ENCODE results near the gene SNRPB2.

DNA sequence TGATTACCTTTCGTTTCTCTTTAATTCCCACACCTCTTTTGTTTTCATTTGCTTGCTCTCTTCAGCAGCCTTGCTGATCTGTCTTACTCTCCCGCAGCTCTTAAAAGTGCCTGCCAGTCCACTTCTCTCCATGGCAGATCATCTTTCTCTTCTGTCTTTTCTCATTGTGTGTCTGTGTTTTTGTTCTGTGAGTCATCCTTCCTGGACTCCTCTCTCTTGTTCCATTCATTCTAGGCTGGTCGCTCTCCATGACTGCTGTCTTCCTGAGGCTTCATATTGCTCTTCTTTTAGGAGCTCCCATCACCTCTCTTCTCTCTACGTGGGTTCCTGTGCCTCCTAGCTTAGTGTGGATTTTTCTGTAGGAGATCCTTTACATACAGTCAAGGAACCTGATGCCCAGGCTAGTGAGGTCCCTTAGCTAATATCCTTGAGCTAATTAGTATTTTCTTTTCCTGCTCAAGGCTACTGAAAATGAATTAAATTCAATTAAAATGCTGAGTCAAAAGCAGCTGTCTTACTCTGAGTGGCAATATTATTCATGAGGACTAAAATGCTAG is 86.1 kb downstream of the SLX4IP start:
- RRBS: no CpG with 5 or more reads among the region's 4 CpGs

GRCh38 chr20:10643395-10643900 is 30.4 kb downstream of the JAG1 start:
- RRBS: no CpG with 5 or more reads among the region's 9 CpGs

DNA sequence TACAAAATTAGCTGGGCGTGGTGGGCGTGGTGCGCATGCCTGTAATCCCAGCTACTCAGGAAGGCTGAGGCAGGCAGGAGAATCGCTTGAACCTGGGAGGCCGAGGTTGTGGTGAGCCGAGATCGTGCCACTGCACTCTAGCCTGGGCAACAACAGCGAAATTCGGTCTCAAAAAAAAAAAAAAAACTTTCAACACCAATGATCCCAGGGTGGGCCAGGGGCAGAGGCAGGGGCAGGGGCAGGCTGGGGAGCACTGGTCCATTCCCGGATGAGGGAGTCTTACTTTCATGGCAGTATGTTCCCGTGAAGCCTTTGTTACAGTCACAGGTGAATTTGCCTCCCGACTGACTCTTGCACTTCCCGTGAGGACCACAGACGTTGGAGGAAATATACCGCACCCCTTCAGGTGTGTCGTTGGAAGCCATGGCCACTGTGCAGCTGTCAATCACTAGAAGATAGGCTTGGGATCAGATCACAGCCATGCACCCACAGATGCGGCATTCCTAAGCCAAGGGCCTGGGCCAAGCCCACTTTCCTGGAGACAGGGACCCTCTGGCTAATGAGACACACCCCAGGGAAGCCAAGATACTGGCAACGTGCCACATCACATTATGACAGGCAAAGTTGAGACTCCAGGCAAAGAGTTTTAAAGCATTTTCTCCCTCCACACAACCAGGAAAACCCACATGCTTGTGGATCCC is 27.0 kb downstream of the JAG1 start:
- RRBS: no CpG with 5 or more reads among the region's 18 CpGs

DNA sequence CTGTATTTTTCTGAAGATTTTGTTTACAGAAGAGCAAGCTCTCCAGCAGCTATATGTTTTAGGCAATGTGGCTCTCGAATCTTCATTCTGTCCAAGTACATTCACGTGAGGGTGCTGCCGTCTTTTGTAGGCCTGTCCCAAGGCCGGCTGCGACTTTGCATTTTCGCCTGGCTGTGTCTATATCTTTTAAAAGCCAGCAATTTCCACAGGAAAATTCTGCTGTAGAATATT is 93.2 kb upstream of the JAG1 start:
- RRBS: no CpG with 5 or more reads among the region's 6 CpGs

DNA sequence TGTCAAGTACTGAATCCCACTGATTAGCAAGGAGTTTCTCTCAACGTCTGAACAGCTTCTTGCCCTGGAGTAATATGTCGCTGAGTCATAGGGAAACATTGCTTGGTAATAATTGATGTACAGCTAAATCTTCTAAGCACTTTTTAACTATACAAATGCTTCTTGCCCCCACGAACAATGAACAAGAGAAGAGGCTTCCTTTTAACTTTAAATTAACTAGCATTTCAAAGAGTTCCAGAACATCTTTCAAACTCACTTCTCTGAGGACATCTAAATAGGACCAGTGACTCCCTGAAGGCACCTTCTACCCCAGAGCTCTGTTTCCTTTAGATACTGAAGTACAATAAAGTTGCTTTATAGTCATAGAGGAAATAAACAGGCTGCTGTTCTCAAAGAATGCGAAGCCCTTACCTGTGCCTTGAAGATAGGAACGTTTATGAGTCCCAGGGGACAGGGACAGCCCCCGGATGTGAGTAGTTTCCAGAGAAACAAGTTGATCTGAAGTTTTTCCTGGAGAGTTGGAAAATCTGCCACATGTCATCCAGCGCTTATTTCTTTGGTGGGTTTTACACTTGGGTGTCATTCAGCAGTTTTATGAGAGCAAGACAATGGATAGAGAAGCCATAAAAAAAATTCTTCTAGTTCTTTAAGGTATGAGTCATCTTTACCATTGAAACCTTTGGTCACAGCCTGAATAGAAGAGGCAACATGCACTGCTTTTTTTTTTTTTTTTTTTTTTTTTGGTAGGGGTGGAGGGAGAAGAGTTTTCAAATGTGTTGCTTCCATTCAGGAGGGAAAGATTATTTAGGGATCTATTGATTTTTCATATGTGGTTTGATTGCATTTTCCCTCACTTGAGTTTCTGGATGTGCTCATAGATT is 462.4 kb upstream of the BTBD3 start:
- RRBS: no CpG with 5 or more reads among the region's 7 CpGs

- RRBS: no CpG with 5 or more reads among the region's 6 CpGs
Observed at GRCh38 chr20:11918223-11919030, 734 bp downstream of the BTBD3 start.

GRCh38 chr20:13028760-13028983 is 19.9 kb downstream of the SPTLC3 start:
- RRBS: no CpG with 5 or more reads among the region's 2 CpGs

DNA sequence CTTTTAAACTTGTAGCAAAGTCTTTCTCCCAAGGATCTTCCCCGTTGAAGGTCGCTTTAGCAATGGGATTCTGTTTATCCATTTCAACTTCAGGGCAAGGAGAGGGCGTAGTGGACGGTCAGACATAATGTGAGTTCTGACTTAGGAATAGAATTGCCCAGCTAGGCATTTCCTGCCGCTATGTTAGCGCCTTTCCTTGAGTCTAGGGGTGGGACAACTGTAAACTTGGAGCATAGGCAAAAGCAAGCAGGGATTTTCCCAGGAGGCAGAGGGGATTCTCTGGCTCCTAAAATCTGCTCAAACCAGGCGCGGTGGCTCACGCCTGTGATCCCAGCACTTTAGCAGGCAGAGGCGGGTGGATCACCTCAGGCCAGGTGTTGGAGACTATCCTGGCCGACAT is 1.5 kb downstream of the ISM1 start:
- RRBS: no CpG with 5 or more reads among the region's 11 CpGs

DNA sequence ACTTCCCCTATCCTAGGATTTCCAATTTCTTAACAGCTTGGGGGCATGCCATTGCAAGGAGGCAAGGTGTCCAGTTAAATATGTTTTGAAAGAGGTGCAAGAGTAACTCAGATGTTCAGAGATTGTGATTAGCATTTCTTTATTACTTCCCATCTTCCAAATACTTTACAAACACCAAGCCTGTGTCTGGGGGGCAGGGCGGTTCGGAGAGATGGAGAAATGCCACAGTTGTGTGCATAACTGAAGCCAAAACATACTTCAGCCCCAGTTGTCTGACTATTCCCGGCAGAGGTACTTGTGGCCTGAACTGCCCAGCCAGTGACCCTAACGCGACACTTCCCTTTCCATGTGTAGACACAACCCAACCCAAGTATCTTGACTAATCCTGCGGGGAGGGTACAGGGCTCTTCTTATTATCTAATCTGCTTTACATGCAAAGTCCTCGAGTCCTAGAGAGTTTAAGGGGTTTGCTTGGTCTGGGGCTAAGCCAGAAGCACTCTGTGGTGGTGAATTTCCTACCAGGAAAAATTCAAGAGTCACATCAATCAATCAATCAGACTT is 46.1 kb downstream of the ISM1 start:
- RRBS: no CpG with 5 or more reads among the region's 7 CpGs

DNA sequence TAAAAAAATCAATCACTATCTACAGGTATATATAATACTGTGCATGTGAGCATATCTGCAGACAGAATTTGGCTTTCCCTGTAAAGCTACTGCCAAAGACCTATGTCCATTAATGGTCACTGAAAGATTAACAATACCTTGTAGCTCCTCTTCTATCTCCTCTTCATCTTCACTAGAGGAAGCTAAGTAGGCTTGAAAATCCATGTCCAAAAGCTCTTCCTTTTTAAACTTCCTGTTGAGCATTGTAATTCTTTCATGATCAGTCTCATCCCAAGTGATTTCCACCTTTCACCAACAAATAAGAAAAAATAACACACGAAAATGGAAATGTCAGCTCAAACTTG is 18.1 kb downstream of the ESF1 start:
- RRBS: no CpG with 5 or more reads among the region's 1 CpG

DNA sequence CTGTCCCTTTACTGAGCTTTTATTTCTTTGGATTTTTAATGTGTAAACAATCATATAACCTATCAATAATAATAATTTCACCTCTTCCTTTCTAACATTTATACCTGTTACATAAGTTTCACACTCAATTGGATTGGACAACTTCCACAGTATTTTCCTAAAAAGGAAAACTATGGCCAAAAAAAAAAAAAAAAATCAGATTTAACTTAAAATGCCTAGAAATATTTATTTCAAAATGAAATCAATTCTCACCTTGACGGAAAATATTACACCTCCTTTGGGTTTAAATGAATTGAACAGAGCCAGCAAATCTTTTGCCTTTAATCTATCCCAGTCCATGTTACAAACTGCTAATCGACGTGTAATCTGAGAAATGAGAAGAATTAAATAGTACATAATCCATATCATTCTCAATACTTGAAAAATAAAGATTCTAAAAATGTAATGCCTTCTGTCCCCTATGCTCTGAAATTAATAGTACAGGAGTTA is 9.8 kb downstream of the ESF1 start:
- RRBS: no CpG with 5 or more reads among the region's 3 CpGs

DNA sequence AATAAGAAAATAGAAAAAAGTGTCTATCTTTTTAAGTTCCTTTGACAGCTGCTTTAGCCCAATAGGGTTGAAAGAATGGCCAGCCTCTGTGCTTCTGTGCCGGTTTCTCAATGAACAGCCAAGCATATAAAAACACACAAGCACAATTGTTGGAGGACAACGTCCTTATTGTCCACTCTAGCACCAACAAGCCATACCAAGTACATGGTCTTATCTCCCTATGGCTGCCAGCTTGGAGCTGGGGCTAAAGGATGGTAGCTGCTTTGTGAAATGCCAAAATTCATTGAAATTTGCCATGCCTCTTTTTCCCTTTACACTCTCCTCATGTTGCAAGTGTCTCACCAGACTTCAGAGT is 50.0 kb upstream of the FLRT3 start:
- RRBS: no CpG with 5 or more reads among the region's 2 CpGs

DNA sequence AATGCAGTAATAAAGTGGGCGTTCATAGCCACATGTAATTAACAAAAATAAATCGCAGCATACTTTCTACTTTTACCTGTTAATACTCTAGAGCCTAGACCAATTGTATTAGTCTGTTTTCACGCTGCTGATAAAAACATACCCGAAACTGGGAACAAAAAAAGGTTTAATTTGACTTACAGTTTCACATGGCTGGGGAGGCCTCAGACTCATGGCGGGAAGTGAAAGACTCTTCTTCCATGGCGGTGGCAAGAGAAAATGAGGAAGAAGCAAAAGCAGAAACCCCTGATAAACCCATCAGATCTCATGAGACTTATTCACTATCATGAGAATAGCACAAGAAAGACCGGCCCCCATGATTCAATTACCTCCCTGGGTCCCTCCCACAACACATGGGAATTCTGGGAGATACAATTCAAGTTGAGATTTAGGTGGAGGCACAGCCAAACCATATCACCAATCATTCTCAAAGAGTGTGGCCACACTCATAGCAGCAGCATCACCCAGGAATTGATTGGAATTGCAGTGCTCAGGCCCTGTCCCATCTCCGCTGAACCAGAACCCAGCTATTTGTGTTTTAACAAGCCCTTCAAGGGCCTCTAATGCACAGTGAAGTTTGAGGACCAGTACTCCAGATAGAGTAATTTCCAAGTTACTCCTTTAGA is 650.1 kb downstream of the KIF16B start:
- RRBS: no CpG with 5 or more reads among the region's 8 CpGs

DNA sequence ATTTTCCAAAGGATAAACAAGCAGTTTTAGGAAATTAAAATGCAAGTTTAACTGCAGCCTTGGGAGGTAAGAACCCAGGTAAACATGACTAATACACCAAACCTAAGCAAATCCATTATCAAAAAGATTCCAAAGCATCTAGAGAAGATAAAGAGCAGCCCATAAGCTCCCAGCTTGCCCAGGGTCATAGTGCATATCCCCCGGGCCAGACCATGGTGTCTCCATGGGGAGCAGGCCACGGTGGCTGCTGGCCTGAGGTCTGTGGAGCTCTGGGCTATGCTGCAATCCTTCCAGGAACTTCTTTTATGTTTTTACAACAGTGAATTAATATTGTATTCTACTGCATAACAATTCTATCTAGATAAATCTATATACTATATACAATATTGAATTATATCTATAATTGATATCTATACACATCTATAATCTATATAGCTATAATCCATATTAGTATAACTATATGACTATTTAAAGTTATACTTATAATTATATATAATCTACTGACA is 278.2 kb downstream of the KIF16B start:
- RRBS: no CpG with 5 or more reads among the region's 2 CpGs

DNA sequence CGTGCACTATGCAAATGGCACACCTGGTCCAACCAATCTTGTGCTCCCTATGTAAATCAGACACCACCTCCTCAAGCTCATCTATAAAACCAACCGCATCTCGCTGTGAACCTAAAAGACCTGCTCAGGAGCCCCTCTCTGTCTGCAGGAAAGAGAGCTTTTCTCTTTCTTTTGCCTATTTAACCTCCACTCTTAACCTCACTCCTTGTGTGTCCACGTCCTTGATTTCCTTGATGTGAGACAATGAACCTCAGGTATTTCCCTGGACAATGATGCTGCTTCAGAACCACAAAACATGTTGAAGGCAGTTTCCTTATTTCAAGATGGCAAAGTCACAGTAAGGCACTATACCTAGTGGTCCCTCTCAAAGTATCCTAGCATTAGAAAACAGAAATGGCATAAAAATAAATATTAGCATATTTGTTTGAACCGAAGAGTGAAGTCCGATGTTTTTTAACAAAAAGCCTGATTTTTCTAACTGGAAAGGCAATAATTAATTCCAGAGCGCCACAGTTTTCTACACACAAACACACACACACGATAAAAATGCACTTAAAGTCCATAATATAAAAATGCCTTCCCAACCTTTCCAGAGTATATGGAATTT is 110.1 kb downstream of the KIF16B start:
- RRBS: no CpG with 5 or more reads among the region's 8 CpGs

GRCh38 chr20:16528086-16528505 is 45.2 kb downstream of the KIF16B start:
- RRBS: no CpG with 5 or more reads among the region's 4 CpGs

DNA sequence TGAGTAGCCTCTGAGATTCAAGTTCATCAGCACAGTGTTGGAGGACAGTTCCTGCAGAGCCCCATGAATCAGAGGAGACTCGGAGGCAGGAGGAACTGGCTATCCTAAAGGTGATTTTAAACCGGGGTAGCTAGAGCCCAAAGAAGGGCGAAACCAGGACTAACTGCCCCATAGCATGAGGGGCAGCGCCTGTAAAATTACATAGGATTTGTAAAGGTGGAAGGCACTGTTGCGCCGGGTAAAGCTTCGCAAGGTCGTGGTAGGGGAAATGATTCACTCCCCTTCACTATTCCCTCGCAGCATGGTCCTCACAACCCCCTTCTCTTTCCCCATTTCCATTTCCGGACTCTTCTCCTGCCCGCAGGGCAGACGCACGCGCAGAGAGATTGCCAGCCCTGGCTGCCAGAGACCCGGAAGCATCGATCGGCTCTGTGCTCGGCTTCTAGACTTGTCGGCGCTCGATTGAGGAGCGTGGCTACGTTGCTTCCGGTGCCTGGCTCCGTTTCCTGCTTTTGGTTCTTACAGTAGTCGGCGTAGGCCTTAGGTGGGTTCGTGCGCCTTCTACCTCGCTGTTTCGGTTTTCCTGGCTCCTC is at the start of gene SNRPB2:
Gene SNRPB2, plus strand, starts transcription at position 506 of the 593 bp plus-strand sequence.
- RRBS: 2% methylated on average over 14 of the region's 31 CpGs

DNA sequence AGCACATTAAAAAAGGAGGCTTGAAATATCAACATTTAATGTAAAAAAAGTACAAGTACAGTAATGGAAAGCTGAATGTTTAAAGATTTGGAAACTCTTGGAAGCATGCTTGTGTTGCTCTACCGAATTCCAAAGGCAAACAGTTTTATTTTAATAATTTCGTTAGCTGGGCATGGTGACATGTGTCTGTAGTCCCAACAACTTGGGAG is 137.4 kb downstream of the BFSP1 start:
- RRBS: no CpG with 5 or more reads among the region's 2 CpGs

GRCh38 chr20:17565607-17565806 is 4.4 kb upstream of the DSTN start:
- RRBS: no CpG with 5 or more reads among the region's 1 CpG

All from HCT116 (cell line).